ENCODE measurements around a stretch of chr21.

DNA sequence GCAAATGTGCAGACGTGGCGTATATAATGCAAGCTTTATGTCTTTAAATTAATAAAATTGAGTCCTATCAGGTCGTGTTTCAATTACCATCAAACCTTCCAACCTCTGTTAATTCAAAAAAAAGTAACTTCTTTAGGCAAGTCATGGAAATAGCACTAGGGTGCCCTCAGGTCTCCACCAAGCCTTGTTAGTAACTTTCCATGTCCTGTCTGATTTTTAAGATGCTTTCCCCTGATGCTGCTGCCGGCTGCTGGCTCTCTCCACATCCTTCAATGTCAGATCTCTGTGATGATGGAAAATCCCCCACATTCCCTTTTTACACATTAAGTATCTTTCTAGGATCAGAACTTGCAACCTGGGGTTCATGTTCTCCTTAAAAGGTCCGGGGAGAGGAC, 3.0 kb downstream of the ERG start:
- PRO-cap: no peak
- RAMPAGE, long total RNA, 3 experiments: no peak in any of the 3 experiments

GRCh38 chr21:38802592-38803633, 2.8 kb upstream of the ETS2 start:
- PRO-cap: no peak
- RAMPAGE, long total RNA, 3 experiments: no peak in any of the 3 experiments

DNA sequence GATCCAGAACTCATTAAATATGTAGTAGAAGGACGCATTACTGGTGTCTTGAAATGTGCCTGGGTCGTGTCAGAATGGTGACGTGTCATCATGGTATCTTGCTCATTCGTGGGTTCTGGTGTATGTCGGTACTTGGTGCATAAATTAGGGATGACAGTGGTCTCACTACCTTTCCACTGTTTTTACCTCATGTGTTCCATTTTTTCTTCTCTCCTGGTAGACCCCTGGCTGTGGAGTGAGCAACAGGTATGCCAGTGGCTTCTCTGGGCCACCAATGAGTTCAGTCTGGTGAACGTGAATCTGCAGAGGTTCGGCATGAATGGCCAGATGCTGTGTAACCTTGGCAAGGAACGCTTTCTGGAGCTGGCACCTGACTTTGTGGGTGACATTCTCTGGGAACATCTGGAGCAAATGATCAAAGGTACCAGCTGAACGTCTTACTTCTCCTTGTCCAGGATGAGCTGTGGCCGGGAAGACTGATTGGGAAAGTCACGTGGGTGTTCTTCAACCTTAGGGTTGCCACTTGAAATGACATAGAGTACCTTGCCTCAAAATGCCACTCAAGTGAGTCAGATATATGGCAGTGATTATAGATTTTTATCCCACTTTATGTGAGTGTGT, 8.9 kb downstream of the ETS2 start:
- PRO-cap: no peak
- RAMPAGE, long total RNA, 3 experiments: no peak in any of the 3 experiments

GRCh38 chr21:38821202-38821911, 15.6 kb downstream of the ETS2 start:
- PRO-cap: unidirectional peak, plus-strand start at chr21:38821438
- RAMPAGE, long total RNA, 3 experiments: no peak in any of the 3 experiments

GRCh38 chr21:38834774-38835094, 29.0 kb downstream of the ETS2 start:
- PRO-cap: no peak
- RAMPAGE, long total RNA, 3 experiments: no peak in any of the 3 experiments

GRCh38 chr21:38848029-38848535, 42.4 kb downstream of the ETS2 start:
- PRO-cap: no peak
- RAMPAGE, long total RNA, 3 experiments: no peak in any of the 3 experiments

DNA sequence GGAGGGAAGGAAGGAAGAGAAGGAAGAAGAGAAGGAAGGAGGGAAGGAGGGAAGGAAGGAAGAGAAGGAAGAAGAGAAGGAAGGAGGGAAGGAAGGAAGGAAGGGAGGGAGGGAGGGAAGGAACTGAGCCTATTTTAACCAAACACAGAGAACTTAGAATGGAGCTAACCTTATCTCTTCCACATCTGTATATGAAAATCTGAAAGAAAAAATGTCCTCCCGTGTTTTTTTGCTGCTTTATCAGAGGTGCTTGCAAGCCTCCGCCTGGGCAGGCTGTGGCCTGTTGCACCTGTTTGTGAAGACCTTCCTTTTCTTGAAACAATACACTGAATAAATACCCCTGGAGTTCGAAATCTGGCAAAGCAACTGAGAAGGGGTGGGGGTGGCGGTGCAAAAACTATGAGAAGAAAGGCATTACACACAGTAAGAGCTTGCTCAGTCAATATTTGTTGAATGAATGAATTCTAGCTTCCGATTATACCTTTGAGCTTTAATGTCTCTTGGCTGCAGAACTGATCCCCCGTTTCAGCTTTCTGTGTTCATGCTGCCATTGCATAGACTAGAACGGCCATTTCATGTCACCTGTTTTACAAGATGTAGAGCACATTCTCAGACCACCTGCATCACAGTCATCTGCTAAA, 111.2 kb downstream of the ETS2 start:
- PRO-cap: no peak
- RAMPAGE, long total RNA, 3 experiments: no peak in any of the 3 experiments

- PRO-cap: no peak
- RAMPAGE, long total RNA, 3 experiments: no peak in any of the 3 experiments
These were observed 151.1 kb downstream of the ETS2 start for GRCh38 chr21:38956549-38957541.

DNA sequence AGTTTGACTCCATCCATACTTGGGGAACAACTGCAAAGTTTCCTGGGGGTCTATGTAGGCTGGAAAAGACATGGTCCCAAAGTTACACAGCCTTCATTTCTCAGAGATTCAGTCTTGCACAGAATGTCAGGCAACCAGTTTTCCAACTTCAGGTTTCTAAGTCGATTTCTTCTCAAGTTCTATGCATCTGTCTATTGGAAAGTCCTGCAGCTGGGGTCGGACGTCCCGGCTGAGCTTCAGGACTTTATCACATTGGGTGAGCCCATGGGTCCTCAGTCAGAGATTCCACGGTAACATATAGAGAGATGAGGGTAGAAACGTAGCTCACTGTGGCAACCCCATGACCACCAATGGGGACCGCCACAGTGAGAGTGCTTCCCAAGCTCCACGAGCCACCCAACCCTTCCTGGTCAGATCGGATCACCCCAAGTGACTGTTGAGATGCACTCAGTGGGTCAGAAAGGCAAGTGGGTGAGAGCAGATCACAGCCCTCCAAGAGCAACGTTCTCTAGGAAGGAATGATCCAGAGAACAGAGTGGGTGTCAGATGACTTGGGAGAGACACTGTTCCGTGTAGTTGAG, 177.2 kb downstream of the PSMG1 start:
- PRO-cap: no peak
- RAMPAGE, long total RNA, 3 experiments: no peak in any of the 3 experiments

- PRO-cap: no peak
- RAMPAGE, long total RNA, 3 experiments: no peak in any of the 3 experiments
These were observed 99.6 kb downstream of the PSMG1 start for GRCh38 chr21:39083370-39084382.

GRCh38 chr21:39094280-39094779, 88.9 kb downstream of the PSMG1 start:
- PRO-cap: no peak
- RAMPAGE, long total RNA, 3 experiments: no peak in any of the 3 experiments

GRCh38 chr21:39182681-39183089, 566 bp downstream of the PSMG1 start:
- PRO-cap: no peak
- RAMPAGE, long total RNA, 3 experiments: no peak in any of the 3 experiments

- PRO-cap: no peak
- RAMPAGE, long total RNA, 3 experiments: no peak in any of the 3 experiments
These were observed 3.2 kb upstream of the PSMG1 start for GRCh38 chr21:39186253-39186994.

- PRO-cap: no peak
- RAMPAGE, long total RNA, 3 experiments: no peak in any of the 3 experiments
These were observed 3.9 kb upstream of the PSMG1 start for GRCh38 chr21:39187010-39187699.

DNA sequence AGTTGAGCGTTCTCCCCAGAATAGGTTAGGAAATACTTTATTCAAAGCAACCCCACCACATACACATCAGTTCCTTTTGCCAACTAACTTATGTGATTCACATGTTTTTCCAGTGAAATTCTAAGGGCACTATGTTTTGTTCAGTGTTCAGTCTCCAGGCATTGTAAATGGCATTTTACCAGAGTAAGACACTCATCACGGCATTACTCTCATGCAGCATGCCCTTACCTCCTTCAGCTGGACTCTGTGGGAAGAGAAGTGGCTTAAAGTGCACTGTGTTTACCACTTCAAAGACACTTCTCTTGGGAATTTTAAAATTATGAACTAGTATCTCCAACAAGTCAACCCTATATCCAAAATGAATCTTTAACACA, 5.5 kb upstream of the PSMG1 start:
- PRO-cap: no peak
- RAMPAGE, long total RNA, 3 experiments: no peak in any of the 3 experiments

DNA sequence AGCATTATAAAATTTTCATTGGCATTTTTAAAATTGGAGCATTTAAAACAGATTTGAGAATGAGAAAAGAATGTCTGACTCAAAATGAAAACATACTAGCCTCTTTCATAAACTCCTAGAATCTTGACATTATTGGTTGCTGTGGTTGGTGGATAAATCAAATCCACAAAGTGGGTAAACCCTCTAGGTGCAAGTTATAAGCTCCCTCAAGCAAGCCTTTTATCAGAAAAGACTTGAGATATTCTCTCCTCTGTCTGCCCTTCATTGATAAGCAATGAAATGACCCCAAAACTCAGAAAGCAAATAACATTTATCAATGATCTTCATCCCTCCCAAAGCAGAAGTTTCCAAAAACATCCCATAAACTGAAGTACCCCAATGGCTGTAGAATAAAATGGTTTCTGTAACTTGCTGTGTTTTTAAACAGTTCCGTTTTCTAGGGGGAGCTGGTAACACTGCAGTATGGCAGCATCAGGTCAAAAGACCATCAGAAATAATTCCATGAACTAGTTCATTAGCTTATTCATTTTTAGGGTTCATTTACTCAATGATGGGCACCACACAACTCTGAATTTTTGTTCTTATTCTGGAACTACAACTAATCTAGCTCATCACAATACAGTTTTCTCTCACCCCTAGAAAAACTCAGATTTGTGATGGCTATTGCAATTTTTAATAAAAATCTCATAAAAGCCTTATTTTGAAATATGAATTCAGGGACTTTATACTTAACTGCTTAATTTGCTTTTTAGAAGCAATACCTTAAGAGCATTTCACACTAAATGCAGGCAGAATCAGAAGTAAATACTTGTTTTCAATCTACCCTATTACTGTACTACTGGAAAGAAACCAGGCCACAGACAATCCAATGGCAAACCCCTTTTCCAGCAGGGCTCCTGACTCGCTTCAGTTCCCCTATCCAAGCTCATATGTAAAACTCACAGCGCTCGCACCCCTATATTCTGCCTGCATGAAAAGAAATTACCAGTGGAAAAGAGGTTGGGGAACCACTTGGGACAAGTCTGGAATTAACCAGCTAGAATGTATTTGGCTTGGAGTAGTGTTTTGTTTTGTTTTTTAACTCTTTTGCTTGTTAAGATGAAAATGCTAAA, 7.4 kb upstream of the PSMG1 start:
- PRO-cap: no peak
- RAMPAGE, long total RNA, 3 experiments: no peak in any of the 3 experiments

GRCh38 chr21:39196782-39197453, 13.7 kb upstream of the PSMG1 start:
- PRO-cap: no peak
- RAMPAGE, long total RNA, 3 experiments: no peak in any of the 3 experiments

- PRO-cap: no peak
- RAMPAGE, long total RNA, 3 experiments: no peak in any of the 3 experiments
These were observed 29.1 kb upstream of the PSMG1 start for GRCh38 chr21:39212067-39212945.

DNA sequence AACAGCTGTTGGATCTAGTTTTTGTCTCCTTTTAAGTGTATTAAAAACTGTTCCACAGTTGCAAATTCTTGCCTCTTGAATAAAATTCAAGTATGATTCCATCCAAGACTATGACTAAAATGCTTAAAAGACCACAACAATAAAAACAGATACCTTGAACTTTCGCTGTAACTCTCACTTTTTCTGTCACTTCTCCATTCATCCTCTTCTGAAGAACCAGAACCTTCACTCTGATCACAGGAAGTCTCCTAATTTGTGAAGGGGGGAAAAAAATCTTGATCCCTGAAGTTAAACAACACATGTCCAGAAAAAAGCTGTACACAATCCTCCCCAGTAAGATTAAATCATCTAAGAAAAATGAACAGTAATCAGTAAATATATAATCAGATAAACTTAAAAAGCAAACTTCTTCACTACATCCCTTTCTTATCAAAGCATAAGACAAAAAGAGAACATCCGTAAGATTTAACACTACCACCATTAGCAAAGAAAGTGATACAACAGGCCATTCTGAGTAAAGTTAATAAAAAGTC, 55.1 kb upstream of the PSMG1 start:
- PRO-cap: no peak
- RAMPAGE, long total RNA, 3 experiments: no peak in any of the 3 experiments

DNA sequence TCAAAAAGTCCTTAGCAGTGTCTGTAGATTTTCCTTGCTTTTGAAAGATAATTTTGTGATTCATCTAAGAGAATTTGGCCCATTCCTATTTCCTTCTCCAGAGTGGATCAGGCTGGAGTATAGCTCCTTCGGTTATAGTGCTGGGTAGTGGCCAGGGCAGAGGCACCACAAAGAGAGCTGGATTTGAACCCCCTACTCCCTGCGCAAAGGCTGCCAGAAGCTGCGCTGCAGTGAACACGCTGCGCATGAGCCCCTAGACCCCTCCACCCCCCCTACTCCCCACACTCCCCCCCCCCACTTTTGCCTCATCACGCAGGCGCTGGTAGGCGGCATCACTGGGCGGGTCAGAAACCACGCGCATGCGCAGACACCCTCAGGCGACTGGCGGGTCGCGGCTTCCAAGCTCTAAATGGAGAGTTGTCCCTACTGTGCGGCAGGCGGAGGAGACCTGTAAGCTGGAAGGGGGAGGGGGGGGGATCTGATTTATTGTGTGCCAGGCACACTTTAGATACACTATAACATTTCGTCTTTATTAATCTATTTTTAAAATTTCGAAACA, 7.4 kb downstream of the GET1 start:
- PRO-cap: no peak
- RAMPAGE, long total RNA, 3 experiments: start-site peak on the plus strand in 1 of 3 experiments, centred at position 371 of the sequence, 24 reads per replicate

Data from gastrocnemius medialis (tissue), 3 donors.